Sigmoid colon (tissue), 4 donors: ENCODE measurements around a stretch of chr9.

DNA sequence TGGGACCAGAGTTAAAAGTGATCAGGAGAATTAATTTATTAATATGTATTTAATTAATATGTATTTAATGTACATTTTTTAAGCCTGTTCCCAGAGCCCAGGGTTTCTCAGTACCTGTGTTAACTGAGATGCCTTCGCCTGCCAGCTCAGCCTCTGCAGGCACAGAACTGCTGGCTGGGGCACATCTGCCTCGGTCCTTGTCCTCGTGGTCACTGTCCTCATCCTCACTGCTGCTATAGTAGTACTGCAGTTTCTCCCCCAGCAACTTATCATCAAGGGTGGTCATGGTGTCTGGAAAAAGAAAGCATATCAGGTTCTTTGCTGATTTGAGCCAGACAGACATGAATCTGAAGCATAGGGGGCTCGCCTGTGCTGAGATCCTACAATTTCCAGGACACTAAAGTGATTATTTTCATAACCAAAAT, 1.9 kb downstream of the PDCL start:
- PRO-cap: no peak
- RAMPAGE, long total RNA, 4 experiments: no peak in any of the 4 experiments

DNA sequence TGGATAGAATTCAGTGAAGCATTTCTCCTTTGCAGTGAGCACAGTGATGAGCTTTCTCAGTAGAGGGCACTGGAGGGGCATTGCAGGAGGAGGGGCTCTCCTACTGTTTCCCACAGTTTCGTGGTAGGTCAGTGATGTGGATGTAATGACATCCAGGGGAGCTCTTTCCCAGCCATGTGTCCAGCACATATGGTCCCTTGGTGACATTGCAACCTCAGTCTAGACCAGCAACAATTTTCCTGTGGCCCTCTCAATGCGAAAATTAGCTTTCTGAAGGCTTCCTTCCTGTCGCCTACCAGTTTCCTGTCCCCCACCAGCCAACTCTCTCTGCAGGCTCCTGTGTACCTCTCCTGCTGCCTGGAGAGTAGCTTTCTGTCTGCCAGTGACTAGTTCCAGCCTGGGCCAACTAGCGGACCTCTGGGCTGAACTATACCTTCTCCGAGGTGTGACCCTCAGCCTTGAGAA, 7.0 kb upstream of the PDCL start:
- PRO-cap: no peak
- RAMPAGE, long total RNA, 4 experiments: no peak in any of the 4 experiments

DNA sequence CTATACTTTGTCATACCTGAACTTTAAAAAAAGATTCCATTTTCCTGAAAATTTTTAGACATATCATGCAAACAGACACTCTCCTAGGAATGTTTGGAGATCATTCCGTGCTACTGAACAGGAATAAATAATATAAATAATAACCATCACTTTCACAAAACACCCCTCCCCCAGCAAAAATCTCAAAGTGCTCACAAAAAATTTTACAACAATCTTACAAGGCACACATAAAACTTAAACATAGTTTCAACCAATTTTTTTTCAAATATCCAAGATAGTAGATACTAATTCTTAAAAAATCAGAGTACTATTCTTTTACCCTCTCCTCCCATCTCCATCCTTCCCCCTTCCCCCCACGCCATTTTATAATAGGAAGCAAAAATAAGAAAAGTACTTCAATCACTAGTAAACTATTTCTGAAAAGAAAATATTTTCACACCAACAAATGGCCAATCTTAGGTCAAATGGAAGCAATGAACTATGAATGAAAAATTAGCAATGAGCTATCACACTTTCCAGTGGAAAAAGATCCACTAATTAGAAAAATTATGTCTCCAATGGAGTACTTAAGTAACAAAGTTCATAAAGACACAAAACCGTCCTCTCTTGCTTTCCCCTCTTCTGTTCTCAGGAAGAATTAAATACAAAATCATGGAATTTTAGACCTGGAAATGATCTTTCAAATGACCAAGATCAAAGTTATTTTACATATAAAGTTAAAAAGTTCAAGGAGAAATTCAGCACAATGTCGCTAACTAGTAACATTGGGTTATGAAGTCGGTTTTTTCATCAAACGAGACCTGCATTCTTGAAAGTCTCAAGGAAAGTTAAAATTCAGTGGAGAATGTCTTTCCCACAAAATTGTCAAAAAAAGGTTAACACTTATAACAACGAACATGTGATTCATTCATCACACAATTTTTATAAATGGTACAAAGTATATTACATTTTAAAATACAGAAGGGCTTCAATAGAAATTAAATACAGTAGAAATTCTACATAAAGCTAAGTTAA, 3.4 kb upstream of the RC3H2 start:
- PRO-cap: no peak
- RAMPAGE, long total RNA, 4 experiments: no peak in any of the 4 experiments

DNA sequence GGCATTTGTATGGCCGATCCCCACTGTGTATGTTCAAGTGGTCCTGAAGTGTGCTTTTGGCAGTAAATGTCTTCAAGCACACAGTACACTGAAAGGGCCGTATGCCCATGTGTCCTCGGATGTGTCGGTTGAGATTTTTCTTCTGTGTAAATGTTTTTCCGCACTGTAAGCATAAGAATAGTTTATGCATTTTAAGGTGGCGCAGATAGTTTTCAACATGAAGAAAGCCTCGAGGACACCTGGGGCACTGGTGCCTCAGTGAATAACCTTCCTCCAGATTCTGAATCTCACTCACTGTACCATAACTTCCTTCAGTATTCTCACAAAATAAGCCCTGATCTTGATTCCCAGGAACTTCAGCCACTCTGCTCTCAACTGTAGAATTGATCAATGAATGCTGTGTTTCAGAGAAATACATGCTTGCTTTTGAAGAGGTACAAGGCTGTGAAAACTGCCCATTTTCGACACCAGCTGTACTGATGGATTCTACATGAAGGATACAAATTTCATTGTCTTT, 2.1 kb downstream of the ZBTB6 start:
- PRO-cap: no peak
- RAMPAGE, long total RNA, 4 experiments: no peak in any of the 4 experiments

DNA sequence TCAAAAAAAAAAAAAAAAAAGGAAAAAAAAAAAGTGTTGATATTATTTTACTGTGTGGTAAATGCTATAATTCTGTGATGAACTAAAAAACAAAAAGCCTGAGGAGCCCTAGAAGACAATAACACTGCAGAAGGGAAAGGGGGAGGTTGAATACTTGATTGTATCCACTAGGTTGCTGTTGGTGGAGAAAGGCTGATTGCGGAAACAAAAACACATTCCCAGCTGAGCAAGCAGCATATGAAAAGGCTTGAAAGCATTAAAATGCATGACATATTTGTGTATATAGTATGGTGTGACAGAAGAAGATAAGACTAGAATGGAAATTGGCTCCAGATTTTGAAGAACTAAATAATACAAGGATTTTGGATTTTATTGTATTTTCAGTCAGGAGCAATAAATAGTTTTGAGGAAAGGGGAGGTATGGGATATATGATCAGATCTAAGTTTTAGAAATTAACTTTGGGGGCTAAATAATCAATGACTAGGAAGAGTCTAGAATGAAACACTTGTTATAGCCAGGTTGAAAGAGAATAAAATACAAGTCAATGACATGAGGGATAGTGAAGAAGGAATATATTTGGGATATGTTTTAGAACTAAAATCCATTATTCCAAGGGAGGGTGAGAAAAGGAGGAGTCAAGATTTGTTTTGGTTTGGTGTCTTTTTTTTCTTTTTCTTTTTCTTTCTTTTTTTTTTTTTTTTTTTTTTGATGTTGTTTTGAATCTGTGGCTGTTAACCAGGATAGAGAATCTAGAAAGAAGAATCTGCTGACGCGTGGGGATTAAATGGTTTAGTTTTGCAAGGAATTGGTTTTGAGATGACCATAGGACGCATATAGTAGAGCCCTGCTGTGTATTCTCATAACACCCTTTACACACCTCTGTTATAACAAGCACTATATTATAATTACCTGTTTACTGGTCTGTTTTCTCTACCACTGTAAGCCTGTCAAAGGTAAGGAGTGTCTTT, 9.2 kb downstream of the RABGAP1 start:
- PRO-cap: no peak
- RAMPAGE, long total RNA, 4 experiments: no peak in any of the 4 experiments

- PRO-cap: no peak
- RAMPAGE, long total RNA, 4 experiments: no peak in any of the 4 experiments
Measured at GRCh38 chr9:122959911-122960280, 19.1 kb downstream of the RABGAP1 start.

DNA sequence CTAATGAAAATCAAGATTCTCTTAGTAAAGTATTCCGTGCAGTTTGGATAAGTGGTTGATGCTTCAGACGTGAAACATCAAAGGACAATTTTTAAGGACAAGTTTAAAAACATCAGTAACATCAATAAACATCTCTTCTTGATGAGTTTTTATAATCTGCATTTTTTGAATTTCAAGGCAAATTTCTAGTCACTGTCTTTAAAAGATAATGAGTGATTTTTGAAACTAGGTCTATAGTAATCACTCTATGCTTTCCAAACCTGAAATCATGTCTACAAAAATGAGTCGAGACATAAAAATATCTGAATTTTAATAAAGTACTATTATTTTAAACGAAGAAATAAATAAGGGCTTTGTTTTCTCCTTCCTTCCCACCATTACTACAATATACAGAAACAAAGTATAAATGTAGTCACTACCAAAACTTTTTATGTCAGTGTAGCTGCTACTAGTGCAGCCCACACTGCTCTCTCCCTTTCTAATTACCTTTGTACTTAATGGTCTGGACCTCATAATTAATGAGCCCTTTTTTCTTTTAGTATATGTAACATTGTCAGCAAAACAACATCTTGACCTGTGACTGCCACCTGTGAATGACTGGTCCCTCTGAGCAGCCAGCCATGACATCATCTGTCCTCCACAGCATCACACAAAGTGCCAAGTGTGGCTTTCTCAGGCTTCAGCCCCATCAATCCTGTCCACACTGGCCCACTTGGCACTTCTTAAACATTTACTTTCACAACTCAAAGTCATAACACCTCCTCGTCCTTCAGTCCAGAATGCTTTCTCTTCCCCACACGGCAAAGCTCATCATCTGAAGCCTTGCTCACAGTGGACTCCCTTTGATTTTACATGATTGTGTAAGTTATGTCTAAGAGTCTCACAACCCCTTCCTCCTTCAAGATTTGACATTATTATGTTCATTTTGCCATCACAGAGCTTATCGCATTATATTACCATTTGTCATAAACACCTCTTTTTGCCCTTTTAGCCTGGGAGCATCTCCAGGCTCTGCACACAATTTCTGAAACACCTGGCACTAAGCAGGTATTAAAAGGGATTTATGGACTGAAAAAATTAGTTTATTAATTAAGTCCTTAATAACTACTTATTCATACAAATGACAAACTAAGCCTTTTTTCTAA, 104.6 kb downstream of the GPR21 start:
- PRO-cap: no peak
- RAMPAGE, long total RNA, 4 experiments: no peak in any of the 4 experiments

DNA sequence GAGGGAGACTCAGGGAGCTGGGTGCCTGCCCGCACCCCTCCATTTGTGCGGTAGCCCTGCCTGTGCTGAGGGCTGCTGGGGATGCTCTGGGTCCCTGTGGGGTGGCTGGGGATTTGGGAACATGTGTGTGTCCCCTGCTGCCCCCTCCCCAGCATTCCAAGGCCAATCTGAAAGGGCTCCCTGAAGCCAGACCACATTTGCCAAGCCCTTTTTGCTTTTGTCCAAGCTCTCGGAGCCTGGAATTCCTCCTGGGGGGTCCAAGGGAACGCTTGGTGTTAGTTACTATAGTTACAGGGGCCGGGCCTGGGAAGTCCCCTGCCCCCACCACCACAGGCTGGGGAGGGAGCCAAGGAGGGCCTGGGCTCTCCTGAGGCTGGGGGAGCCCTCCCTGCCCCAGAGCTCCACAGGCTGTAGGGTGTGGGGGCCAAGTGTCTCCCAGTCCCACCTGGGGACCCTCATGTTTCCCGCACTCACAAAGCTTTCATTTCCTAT, 1.0 kb downstream of the CRB2 start:
- PRO-cap: no peak
- RAMPAGE, long total RNA, 4 experiments: no peak in any of the 4 experiments

DNA sequence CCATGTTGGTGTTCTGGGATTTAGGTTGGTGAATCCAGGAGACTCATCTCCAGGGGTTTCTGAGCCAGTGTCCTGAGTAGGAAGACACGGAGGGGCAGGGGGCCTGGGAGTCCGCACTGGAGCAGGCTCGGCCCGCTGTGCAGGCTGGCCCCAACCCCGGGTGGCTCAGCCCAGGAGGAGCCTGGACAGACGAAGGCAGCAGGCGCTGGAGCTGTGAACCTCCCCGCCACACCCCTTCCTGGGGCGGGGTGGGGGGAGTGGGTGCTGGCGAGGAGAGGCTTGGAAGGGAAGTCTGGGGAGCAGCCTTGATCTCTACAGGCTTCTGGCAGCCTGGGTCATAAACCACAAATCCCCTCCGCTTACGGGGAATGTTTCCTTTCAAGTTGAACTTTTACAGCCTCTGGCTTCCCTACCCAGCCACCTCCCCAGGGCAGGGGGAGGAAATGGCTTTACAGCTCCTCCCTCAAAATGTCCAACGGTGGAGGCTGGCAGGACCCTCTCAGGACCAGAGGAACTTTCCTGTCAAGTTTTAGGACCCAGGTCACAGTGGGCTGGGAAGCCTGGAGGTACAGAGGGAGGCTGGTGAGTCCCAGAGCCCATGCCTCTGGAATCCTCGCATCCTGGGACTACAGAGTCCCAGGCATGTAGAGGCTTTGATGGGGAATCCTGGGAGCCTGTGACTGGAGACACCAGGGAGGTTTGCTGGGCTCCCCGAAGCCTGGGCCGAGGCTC, 19.8 kb downstream of the CRB2 start:
- PRO-cap: no peak
- RAMPAGE, long total RNA, 4 experiments: no peak in any of the 4 experiments

GRCh38 chr9:123380236-123380953, 24.4 kb downstream of the CRB2 start:
- PRO-cap: no peak
- RAMPAGE, long total RNA, 4 experiments: no peak in any of the 4 experiments

- PRO-cap: no peak
- RAMPAGE, long total RNA, 4 experiments: no peak in any of the 4 experiments
Measured at GRCh38 chr9:123414618-123415039, 58.6 kb downstream of the CRB2 start.

DNA sequence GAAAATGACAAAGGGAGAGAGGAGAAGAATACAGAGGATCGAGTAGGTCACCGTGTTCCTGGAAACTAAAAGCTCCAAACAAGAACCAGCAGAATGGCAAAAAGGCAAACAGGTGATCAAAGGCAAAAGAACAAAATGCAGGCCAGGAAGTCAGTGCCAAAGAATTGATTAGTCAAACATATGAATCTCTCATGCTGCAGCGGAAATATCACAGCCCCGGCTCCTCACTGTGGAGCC, 155.9 kb downstream of the CRB2 start:
- PRO-cap: no peak
- RAMPAGE, long total RNA, 4 experiments: no peak in any of the 4 experiments

DNA sequence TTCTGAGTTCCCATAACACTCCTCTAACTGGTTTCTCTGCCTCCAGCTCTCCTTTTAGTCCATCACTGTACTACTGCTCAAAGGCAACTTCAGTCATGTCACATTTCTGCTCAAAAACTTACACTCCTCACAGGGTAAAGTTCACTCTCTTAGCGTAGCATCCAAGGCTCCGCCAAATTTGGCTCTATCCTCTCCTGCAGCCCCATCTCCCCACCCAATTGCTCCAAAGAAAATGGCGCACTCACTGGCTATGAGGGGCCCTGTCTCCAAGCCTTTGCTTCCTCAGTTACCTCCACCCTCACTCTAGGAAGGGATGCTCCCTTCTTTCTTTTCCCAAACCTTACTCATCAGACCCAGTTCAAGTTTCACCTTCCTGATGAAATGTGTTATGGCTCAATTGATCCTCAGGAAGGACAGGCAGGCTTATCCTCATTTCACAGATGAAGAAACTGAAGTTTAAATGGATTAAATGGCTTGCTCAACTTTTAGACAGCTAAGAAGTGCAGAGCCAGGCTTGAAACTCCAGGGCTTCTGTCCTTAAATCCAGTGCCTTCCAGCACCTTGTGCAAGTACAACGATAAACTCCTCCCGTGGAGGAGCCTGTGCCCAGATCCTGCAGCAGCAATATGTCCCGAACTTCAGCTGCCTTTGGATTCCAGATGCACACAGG, 199.3 kb downstream of the CRB2 start:
- PRO-cap: no peak
- RAMPAGE, long total RNA, 4 experiments: no peak in any of the 4 experiments

GRCh38 chr9:124011888-124012155, 254 bp downstream of the LHX2 start:
- PRO-cap: no peak
- RAMPAGE, long total RNA, 4 experiments: no peak in any of the 4 experiments

GRCh38 chr9:124251913-124252463, 5.8 kb upstream of the NEK6 start:
- PRO-cap: no peak
- RAMPAGE, long total RNA, 4 experiments: no peak in any of the 4 experiments

DNA sequence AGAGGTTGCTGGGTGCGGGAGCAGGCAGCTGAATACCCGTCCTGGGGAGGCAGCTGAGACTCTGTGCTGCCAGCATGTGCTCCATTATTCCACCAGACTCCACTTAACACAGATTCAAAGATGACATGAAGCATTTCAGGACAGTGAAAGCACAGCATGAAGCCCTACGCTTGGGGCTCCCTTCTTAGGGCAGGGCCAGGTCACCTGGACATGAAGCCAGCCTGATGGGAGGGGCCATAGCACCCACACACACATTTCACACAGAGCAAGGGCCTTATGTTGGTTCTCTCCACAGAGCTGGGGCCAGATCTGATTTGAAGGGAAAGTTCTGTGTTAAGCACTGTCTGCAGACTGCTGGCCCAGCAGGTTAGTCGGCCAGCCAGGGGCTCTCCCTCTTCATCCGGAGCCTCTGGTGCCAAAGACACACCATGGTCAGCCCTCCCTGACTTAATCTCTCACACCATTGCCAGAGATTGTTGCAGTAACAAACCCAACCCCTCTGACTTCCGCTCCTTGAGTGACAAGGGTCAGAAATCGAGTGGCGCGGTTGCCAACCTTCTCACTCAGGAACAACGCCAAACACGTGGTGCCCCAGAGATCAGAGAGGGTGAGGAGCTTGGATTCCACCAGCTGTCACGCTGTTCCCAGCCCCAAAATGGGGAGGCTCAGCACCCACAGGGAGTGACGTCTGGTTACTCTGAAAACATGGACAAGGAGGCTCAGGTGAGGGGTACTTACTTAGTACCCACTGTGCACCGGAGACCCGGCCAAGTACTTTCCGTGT, 13.2 kb downstream of the NEK6 start:
- PRO-cap: unidirectional peak, plus-strand start at position 252 of the sequence; bidirectional peak, plus-strand start at position 594 of the sequence, minus-strand start at position 457 of the sequence
- RAMPAGE, long total RNA, 4 experiments: no peak in any of the 4 experiments

GRCh38 chr9:124282724-124283320, 25.1 kb downstream of the NEK6 start:
- PRO-cap: no peak
- RAMPAGE, long total RNA, 4 experiments: no peak in any of the 4 experiments

GRCh38 chr9:124344472-124345537, 70.4 kb downstream of the PSMB7 start:
- PRO-cap: no peak
- RAMPAGE, long total RNA, 4 experiments: no peak in any of the 4 experiments

- PRO-cap: no peak
- RAMPAGE, long total RNA, 4 experiments: no peak in any of the 4 experiments
Measured at GRCh38 chr9:124352470-124353354, 62.5 kb downstream of the PSMB7 start.

GRCh38 chr9:124409428-124410036, 5.7 kb downstream of the PSMB7 start:
- PRO-cap: no peak
- RAMPAGE, long total RNA, 4 experiments: no peak in any of the 4 experiments